Brain (tissue), 1 donor: Measurements from ENCODE around the genes PLEKHA7 and NUCB2.

DNA sequence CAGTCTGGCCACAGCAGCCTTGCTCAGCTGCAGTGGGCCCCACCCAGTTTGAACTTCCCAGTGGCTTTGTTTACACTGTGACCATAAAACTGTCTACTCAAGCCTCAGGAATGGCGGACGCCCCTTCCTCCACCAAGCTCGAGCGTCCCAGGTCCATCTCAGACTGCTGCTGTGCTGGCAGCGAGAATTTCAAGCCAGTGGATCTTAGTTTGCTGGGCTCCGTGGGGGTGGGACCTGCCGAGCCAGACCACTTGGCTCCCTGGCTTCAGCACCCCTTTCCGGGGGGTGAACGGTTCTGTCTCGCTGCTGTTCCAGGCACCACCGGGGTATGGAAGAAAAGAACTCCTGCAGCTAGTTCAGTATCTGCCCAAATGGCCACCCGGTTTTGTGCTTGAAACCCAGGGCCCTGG, 29.8 kb downstream of the SPON1 start:
- RRBS = 100% methylated on average over 1 of the region's 12 CpGs

DNA sequence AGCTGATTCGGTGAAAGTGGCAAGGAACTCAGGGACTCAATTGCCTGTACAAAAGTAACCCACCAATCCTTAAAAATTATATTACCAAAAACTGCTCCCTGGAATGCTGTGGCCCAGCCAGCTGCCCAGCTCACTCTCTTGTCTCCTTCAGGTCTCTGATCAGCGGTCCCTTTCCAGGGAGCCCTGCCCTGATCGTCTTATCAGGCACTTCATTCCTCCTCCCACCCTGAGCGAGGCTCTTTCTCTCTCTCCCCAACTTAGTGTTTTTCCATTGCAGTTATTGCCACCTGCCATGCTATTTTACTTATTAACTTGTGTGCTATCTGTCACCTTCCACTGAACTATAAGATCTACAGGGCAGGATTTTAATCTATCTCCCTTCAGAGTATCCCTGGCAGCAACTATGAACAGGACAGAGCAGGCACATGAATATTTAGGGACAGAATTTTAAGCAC, 30.9 kb downstream of the SPON1 start:
- RRBS = no CpG with 5 or more reads among the region's 4 CpGs

DNA sequence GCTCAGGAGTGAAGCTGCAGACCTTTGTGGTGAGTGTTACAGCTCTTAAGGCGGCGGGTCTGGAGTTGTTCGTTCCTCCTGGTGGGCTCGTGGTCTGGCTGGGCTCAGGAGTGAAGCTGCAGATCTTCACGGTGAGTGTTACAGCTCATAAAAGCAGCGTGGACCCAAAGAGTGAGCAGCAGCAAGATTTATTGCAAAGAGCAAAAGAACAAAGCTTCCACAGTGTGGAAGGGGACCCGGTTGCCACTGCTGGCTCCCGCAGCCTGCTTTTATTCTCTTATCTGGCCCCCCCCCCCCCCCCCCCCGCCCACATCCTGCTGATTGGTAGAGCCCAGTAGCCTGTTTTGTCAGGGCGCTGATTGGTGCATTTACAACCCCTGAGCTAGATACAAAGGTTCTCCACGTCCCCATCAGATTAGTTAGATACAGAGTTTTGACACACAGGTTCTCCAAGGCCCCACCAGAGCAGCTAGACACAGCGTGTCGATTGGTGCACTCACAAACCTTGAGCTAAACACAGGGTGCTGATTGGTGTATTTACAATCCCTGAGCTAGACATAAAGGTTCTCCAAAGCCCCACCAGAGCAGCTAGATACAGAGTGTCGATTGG, 128.1 kb downstream of the SPON1 start:
- RRBS = no CpG with 5 or more reads among the region's 14 CpGs

DNA sequence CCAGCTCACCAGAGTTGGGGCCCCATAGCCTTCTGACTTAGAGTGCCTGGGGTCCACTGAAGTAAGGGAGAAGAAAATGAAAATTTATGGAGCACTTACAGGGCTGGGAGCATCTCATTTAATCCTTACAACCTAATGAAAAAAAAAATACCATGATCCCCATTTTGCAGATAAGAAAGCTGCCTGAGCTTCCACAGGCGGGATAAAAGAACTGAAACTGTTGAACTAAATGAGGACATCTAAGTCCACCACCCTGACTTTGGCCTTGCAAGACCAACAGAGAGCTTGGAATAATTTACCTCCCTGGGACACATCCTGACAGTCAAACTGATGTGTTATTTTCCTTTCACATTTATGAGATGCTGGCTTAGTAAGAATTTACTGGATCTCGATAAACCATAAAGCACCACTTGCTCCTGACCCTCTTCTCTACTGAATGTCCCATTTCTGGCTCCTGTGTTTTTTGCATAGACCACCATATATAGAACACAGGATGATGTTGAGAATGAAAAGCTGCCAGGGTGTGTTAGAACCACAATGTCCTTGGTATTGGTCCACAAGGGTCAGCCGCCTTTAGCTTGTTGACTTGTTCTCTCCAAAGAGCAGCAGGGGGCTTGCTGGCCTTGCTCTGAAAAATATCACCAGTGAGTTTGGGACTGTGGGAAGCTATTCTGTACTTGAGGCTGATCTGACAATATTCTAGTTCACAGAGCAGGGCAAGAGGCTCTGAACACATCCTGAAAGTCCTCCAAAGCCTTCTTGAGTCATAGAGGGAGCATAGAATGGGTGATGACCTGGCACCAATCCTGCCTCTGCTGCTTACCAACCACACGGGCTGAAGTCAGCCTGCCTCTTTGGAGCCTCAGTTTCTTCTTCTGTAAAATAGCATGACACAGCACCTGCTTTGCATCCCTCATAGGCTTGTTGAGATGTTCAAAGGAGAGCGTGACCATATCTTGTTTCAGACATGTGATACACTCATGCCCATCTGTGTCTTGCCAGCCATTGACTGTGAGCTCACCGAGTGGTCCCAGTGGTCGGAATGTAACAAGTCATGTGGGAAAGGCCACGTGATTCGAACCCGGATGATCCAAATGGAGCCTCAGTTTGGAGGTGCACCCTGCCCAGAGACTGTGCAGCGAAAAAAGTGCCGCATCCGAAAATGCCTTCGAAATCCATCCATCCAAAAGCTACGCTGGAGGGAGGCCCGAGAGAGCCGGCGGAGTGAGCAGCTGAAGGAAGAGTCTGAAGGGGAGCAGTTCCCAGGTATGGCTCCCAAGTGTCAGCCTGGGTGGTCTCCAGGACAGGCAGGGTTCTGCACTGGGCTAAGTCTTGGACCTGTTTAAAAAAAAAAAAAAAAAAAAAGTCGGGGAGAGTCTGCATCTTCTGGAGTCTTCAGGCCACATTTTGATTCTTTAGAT, 96.8 kb downstream of the RRAS2 start:
- RRBS = 100% methylated on average over 3 of the region's 19 CpGs

- RRBS = no CpG with 5 or more reads among the region's 4 CpGs
Measured at GRCh38 chr11:14509025-14509502, 9.5 kb upstream of the COPB1 start.

DNA sequence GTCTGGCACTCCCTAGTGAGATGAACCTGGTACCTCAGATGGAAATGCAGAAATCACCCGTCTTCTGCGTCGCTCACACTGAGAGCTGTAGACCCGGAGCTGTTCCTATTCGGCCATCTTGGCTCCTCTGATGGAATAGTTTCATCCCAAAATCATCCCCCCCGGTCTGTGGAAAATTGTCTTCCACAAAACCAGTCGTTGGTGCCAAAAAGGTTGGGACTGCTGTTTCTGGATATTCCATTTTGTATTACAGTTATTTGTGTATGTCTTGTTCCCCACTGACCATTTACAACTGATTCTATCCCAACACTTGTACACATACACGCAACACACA, 9.6 kb upstream of the PDE3B start:
- RRBS = 85% methylated on average over 1 of the region's 8 CpGs

DNA sequence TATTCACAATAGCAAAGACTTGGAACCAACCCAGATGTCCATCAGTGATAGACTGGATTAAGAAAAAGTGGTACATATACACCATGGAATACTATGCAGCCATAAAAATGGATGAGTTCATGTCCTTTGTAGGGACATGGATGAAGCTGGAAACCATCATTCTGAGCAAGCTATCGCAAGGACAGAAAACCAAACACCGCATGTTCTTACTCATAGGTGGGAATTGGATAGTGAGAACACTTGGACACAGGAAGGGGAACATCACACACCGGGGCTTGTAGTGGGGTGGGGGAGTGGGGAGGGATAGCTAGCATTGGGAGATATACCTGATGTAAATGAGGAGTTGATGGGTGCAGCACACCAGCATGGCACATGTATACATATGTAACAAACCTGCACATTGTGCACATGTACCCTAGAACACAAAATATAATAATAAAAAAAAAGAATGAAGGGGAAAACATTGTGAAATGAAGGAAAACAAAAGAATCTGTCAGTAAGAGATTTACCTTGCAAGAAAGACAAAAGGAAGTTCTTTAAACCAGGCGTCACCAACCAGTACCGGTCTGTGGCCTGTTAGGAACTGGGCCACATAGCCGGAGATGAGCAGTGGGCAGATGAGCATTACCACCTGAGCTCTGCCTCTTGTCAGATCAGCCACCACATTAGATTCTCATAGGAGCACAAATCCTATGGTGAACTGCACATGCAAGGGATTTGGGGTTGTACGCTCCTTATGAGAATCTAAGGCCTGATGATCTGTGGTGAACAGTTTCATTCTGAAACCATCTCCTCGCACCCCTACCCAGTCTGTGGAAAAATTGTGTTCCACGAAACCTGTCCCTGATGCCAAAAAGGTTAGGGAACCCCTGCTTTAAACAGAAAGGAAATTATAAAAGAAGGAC, 108.5 kb downstream of the CYP2R1 start:
- RRBS = no CpG with 5 or more reads among the region's 9 CpGs

- RRBS = no CpG with 5 or more reads among the region's 2 CpGs
Measured at GRCh38 chr11:14852563-14852957, 39.5 kb downstream of the CYP2R1 start.

DNA sequence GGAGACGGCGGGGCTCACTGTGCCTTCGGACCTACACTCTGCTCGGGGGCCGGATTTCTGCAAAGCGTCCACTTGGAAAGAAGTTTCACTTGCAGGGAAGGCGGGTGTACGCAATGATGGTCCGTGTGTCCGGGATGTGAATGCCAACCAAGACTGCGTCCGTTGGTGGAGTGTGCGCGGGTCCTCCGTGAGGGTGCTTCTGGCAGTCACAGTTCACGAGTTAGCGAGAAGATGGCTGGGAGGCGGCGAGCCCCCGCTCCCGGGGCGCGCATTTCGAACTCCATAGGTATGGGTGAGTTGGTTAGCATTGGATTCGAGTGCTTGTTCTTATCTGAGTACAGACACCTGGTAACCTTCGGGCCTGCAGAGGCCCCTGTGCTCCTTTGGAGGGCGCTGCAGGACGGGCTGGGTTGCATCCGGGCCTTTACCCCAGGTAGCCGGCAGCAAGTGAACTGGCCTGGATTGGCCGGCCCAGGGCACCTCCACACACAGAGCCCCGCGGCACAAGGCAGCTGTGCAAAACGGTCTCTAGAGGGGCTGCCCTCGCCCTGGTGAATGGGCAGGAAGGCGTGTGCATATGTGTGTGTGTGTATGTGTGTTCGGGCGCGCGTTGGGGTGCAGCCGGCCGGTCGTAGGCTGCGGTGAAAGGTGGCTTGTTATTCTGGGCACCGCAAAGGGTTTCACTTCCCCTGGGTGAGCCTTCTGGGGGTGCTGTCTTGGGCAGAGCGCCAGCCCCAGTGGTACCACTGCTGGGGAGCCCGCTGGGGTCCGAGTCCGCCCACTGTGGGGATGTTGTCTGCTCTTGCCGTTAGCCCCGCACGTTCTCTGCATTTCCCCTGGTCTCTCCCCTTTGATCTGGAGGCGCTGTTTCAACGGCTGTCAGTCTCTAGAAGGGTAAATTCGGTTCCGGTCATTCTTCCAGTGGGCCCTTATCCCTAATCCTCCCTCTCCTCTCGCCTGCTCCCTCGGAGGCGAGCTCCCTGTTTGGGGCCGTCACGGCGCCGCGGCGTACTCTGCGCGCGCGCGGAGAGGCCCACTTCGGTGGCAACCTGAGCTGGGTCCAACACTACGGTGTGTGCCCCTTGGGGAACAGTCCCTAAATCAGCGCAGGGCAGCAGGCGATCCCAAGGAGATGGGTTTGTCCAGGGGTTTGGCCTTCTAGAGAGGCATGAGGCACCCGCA, 13.5 kb upstream of the CYP2R1 start:
- RRBS = 2% methylated on average over 10 of the region's 75 CpGs

GRCh38 chr11:15074429-15075403, 1.3 kb downstream of the CALCB start:
- RRBS = no CpG with 5 or more reads among the region's 23 CpGs

DNA sequence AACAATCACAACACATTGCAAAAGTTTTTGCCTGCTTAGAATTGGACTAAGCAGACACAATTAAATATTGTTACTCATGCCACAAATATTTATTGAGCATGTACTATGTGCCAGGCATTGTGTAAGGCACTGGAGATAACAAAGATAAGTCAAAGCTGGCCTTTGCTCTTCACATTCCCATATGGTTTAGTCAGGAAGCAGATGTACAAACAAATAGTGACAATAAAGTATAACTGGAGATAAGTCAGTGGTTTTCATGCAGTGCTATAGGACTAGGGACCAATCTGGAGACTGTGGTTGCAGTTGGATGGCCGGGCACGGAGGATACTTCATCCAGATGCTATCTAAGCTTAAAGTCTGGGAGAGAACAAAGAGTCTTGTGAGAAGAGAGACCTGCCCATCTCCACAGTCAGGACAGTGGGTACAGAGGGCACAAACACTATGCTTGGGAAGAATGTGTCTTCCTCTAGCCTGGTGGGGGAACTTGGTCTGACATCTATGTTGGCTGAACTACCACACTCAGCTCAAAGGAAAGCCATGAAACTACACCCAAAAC, 550.8 kb downstream of the INSC start:
- RRBS = no CpG with 5 or more reads among the region's 2 CpGs

DNA sequence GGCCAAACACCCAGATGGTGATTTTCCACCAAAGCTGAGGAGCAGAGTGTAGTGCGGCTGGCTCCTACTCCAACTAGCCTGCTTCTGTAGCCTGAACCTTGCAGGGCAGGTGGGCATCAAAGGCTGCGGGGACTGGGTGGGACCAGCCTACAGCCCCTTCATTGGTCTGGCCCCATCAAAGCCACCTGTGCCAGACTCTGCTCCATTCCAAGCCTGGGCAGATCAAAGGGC, 582.7 kb downstream of the INSC start:
- RRBS = no CpG with 5 or more reads among the region's 2 CpGs

DNA sequence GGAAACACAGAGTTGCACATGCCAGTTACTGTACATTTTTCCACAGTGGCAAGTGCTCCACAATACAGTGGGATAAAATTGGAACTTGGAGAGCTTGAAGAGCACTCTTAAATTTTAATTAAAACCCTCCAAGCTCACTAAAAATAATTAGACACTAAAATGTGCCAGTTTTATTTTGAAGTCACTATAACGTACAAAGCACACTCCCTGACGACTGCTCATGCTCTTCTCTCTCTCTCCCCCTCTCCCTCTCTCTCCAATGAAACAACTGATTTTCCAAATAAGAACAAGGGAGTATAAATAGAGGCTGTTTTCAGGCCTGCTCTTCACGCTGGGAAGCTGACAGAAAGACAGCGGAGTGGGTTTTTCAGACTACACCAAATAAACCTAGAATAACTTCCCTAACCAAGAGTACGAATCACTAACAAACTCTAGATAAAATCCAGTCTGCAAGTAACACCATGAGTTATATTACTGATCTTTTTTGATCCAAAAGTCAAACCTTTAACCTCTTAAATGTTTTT, 117.2 kb downstream of the SOX6 start:
- RRBS = no CpG with 5 or more reads among the region's 5 CpGs

GRCh38 chr11:16788542-16788899, 50.1 kb downstream of the C11orf58 start:
- RRBS = no CpG with 5 or more reads among the region's 8 CpGs

- RRBS = 82% methylated on average over 8 of the region's 18 CpGs
Measured at GRCh38 chr11:16790566-16791310, 52.3 kb downstream of the C11orf58 start.

GRCh38 chr11:17012755-17013584, 1.2 kb downstream of the PLEKHA7 start:
- RRBS = 17% methylated on average over 22 of the region's 39 CpGs

DNA sequence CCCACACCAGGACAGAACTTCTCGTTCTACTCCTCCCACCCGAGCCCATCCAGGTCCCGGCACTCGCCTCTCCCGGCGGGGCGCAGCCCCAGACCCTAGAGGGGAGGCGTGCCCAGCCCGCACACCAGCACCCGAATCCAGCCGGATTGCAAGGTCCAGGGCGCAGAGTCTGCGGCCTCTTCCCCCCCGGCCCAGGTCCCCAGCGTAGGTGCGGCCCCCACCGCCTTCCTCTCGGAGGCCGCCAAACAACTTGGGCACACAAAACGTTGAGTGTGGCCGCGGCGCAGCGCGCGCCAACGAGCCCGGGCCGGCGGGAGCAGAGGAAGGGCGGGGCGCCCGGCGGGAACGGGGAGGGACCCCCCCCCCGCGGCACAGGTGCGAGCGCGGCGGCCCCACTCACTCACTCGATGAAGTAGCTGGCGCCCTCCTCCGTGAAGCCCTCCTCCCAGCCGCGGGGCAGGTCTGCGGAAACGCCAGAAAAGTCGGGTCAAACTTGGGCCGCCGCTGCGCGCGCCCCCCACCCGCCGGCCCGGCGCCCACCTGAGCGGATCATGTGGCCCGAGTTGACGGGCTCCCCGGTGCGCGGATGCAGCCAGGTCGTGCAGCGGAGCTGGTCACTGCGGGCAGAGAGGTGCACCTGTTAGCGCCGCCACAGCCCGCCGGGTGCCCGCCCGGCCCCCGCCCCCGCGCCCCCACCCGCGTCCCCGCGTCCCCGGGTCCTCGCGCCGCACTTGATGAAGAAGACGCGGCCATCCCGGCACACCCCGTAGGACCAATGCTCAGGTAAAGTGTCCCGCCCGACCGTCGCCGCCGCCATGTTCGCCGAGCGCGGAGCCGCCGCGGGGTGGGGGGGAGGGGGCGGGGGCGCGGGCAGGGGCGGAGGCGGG, at the start of gene PLEKHA7:
Gene PLEKHA7 (minus strand): TSS at position 830 of the 887 bp plus-strand sequence.
- RRBS = 3% methylated on average over 38 of the region's 106 CpGs

- RRBS = no CpG with 5 or more reads among the region's 15 CpGs
Measured at GRCh38 chr11:17014972-17015332, 738 bp upstream of the PLEKHA7 start.

DNA sequence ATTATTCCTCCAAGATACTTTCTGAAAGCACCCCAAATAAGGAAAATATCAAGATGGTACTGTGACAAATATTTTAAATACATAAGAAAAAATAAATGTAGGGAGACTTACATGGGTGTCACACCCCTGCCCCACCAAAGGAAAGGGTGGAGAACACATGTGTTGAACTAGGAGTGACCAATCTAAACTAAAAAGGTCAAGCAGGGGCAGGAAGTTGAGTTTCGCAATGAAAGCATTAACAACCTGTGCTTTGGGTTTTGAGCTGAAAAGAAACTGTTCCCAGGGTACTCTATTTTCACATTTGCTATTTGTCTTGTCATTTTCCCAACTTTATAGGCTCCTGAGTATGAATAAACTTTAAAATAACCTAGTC, 42.9 kb downstream of the PIK3C2A start:
- RRBS = no CpG with 5 or more reads among the region's 1 CpG

GRCh38 chr11:17276047-17277169, at the start of gene NUCB2:
NUCB2 (plus strand) TSS chr11:17276739.
- RRBS = 2% methylated on average over 43 of the region's 86 CpGs